Right common carotid artery plus branches (tissue), 1 donor: ENCODE data around the gene TFCP2L1.

- PRO-cap, result no peak
Measured at GRCh38 chr2:118774242-118774811, 73.1 kb downstream of the EN1 start.

- PRO-cap, result no peak
Measured at GRCh38 chr2:118857472-118857741, 10.0 kb upstream of the EN1 start.

DNA sequence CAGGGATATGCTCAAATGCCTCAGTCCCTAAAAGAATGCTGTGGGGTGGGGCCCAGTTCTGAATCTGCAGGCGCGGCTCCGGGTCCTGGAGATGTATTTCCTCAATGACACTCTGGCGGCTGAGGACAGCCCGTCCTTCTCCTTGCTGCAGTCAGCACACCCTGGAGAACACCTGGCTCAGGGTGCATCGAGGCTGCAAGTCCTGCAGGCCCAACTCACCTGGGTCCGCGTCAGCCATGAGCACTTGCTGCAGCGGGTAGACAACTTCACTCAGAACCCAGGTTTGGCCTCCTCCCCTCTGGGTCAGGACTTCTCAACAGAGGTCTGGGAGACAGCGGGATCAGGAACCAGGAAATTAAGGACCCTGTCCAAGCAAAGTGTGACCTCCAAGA lies 28.1 kb downstream of the MARCO start:
- PRO-cap, result no peak

- PRO-cap, result no peak
Measured at GRCh38 chr2:118989336-118989821, 47.4 kb downstream of the MARCO start.

GRCh38 chr2:119213705-119214110 lies 9.9 kb upstream of the STEAP3 start:
- PRO-cap, result unidirectional peak, plus-strand start at chr2:119213891

DNA sequence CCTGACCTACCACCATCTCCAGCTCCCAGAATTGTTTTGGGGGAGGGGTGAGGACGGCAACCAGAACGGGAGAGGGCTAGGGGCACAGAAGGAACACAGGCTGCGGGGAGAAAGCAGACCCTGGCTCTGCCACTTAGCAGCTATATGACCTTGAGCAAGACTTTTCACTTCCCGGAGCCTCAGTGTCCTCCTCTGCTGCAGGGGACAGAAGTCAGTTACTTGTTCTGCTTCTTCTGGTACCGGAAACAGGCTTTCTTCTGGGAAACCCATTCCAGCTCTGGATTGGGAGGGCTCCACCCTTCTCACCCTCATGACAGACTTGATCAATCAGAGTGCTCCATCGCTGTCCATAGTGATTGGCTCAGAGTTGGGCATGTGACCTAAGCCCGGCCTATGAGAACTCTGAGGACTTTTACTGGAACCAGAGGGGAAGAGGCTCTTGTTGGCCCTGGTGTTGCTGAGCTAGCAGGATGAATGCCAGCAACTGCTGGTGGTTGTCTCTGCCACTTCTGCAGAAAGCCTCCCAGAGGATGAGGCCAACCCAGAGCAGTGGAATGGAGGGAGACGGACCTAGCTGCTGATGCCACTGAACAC lies 33.2 kb downstream of the TMEM37 start:
- PRO-cap, result no peak

DNA sequence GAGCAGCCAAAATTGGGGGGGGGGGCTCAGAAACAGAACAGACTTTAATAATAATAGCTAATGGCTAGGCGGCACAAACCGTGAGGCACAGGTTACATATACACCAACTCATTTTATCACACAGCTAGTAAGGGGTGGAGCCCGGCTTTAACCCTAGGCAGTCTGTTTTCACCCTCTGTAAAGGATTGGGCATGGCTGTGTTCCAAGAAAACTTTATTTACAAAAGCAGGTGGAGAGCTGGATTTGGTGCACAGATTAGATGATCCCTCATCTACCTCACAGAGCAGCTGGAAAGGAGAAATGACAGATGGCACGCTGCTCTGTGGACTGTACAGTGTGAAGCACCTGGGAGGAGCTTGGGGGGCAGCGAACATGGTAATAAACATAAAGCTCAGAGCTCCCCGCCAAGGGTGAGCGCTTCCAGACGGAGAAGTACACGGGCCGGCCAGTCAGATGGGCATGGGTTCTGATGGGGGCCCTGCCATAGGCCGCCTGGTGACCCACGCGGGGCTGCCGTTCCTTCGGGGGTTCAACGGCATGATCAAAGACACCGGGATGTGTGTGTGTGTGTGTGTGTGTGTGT lies 952 bp upstream of the TMEM177 start:
- PRO-cap, result no peak

GRCh38 chr2:119683549-119684575 lies 4.9 kb downstream of the TMEM177 start:
- PRO-cap, result no peak

GRCh38 chr2:120209987-120210609 lies 13.1 kb downstream of the TMEM185B start:
- PRO-cap, result no peak

GRCh38 chr2:120227249-120228126 lies 4.3 kb upstream of the TMEM185B start:
- PRO-cap, result no peak

DNA sequence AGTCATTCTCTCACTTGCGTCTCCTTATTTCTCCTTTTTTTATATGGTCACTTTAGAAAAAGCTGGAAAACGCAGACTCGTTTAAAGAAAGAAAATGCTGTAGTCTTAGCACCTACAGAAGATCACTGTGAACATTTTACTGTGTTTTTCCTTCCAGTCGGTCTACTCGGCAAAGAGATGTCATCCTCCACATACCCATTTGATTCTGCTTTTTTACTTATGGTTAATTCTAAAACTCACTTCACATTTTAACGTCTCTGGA lies 5.1 kb upstream of the TMEM185B start:
- PRO-cap, result no peak

DNA sequence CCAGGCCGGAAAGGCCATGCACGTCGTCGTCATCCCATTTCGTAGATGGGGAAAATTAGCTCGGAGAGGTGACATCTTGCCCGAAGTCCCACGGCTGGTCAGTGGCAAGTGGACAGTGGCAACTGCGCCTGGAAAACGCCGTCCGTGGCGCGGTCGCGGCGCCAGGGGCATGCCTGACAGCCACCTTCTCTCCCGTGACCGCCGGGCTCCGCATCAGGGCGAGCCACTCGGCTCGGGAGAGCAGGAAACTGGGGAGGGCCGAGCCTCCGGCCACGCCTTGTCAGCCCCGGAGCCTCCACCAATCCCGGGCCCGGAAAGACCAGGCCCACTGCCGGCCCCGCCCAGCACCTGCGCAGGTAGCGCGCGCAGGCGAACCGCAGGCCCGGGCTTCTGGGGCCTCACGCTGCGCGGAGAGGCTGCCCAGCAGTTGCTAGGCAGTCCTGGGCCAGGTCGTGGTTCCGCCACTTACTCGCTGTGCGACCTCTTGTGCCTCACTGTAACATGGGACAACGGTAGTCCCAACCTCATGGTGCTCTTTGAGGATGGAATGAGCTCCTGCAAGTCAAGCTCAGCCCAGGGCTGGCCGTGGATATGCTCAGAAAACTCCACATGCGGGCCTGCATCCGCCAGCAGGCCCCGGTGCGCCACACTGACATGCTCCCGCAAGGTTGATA lies 97.0 kb downstream of the INHBB start:
- PRO-cap, result unidirectional peak, minus-strand start at position 229 of the sequence

DNA sequence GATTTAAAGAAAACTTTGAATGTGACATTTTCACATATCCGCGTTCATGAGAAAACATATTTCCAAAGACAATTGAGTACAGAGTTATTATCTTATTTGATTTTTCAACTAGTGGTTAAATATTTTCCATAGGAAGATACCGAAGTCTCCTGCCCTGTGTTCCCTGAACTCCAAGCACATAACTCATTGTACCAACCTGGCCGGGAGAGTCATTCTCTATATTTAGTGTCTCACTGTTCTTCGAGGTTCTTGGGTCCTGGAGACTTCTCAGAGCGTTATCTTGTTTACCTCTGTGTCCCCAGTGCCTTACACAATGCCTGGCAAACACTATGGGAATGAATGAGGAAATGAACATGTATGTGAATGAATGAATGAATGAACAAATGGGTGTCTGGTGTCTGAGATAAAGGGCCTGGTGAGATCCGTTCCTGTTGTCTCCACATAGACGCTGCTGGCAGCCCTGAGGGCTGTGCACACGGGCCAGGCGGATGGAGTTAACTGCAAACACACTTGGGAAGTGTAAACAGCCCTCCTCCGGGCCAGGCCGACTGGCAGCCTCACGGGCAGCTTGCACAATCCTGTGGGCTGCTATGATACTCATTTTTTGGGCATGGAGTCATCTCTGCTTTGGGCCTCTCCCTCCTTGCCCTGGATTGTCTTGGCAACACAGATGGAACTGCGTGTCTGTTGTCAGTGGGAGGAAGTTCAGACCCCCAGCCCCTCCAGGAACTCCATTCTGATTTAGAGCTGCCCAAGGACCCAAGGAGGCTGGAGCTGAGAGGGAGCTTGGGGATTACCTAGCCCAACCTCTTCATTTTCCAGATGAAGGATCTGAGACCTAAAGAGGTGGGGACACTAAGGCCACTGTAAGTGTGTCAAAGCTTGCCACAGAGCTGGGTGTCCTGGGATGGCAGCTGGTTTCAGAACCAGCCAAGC lies 124.3 kb downstream of the INHBB start:
- PRO-cap, result no peak

- PRO-cap, result unidirectional peak, minus-strand start at chr2:120552748
Measured at GRCh38 chr2:120552396-120553283, 183.0 kb upstream of the GLI2 start.

DNA sequence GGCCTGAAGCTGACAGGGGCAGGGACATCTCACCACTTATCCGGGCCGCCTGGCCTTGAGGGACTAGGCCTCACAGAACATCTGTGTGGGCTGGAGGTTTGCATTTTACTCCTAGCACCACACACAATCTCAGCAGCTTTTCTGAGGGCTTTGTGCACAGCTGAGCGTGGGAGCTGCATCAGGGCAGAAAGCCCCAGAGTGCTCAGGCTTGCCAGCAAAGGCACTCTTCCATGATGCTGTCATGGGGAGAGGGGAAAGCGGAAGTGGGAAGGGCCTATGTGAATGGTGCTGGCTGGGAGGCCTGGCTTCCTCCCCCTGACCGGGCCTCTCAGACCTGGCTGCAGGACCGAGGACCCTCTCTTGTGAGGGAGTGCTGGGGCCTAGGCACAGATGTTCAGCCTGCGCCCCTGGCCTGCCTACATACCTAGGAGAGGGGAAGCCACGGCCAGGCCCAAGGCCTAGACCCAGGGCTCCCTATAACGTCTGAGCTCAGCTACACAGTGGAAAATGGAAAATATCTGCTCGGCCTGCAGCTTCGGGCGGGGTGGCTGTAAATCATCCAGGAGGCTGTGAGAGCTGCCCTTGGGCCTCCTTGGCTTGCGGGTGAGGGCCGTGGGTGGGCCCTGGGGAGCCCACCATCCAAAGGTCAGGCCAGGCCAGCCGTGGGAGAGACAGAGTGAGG lies 22.6 kb downstream of the GLI2 start:
- PRO-cap, result no peak

- PRO-cap, result unidirectional peak, plus-strand start at chr2:120820471
Measured at GRCh38 chr2:120820149-120820751, 84.6 kb downstream of the GLI2 start.

DNA sequence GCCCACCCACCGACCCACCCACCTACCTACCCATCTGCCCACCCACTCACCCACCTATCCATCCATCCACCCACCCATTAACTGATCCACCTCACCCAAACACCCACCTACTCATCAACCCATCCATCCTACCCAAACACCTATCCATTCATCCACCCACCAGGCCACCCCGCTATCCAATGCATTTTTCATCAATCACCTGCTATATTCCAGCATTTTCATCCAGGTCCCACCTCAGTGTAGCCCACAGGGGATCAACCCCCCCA lies 121.8 kb downstream of the GLI2 start:
- PRO-cap, result no peak

DNA sequence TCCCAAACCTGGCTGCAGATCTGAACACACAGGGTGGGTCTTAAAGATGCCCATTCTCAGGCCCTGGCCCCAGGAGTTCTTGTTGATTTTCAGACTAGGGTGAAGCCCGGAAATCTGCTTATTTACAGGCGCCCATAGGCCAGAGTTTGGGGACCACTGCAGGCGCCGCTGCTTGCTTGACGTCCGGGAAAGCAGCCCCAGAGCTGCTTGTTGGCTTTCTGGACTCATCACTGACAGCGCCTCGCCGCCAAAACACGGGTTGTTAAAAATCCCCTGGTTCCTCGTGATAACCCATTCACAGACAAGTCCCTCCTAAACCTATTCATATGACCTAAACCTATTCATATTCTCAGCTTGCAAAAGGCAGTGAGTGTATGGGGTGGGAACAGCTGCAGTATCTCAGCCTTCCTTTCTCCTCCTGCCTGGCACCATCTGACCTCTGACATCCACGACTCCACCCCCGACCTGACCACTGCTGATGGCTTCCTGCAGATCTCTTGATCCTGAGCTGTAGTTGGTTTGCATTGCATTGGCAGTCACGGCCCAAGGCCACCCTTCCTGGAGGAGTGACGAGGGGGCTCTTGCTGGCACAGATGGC lies 198.4 kb downstream of the GLI2 start:
- PRO-cap, result no peak

DNA sequence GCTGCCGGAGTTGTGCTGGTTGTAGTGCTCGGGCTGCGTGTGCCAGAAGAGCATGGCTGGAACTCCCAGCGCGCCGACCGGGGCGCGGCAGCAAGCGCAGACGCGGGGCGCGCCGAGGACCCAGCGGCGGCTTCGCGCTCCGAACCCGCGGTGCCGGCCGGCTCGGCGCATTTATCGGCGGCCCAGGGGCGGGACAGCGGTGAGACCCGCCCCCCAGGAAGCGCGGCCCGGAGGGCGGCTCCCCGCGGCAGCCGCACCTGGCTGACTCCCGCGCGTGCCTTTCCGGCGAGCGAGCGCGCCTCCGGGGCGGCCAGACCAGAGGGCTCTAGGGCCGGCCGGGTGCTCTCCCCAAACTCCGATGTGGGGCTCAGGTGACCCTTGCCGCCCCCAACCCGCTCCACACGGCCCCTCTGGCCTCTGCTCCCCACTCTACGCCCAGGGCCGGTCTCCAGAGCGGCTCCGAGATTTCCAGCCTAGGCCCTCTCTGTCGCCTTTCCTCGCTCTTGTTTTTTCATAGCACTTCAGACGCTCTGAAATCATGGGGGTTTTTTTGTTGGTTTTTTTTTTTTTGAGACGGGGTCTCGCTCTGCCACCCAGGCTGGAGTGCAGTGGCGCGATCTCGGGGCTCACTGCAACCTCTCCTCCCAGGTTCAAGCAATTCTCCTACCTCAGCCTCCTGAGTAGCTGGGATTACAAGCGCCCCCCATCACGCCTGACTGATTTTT lies at the start of gene TFCP2L1:
TFCP2L1 (minus strand) TSS at position 147 of the 725 bp plus-strand sequence.
- PRO-cap, result unidirectional peak, minus-strand start at position 147 of the sequence

GRCh38 chr2:124607006-124607233 lies 581.8 kb downstream of the CNTNAP5 start:
- PRO-cap, result no peak